SK-N-SH (cell line): ENCODE data around the genes OVCA2 and SGSM2.

DNA sequence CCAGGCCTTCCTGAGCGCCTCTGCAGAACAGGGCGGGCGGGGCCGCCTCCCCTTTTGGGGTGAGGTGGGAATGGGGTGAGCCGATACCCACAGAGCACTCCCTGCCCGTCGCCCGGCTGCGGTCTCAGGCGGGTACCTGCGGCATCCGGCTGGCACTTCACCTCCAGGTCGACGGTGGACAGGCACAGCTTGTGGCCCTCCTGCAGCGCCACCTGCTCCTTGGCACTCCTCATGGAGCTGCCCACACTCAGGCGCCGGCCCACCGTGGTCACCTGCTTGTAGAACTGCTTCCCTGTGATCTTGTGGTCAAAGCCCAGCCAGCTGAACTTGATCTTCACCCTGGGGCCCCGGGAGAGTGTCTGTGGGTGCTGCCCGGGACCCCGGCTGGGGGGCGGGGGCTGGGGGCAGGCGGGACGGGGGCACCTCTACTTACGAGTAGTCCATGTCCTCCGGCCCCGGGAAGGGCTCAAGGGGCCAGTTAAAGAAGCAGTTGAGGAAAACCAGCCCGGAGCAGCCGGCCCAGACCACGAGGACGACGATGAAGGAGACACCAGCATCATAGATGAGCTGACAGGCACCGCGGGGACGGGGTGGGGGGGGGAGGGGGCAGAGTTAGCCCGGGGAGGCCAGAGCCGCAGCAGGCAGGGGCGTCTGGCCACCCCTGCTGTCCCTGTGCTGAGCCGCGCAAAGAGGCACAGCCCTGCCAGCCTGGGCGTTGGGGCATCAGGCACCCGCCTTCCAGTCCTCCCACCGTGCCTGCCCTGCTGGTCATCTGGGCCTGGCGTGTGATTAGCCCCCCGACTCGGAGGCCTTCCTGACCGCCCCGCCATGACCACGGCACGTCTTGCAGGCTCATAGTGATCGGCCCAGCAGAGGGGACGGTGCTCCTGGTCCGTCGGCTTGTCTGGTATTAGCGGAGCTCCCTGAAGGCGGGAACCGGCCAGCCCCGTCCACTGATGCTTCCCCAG lies 28.8 kb upstream of the PITPNA start:
- RRBS = 87% methylated on average over 5 of the region's 58 CpGs
CAGE:
- cytosol, long polyA plus RNA = no peak
- long polyA plus RNA = no peak
- nucleus, long polyA plus RNA = no peak

DNA sequence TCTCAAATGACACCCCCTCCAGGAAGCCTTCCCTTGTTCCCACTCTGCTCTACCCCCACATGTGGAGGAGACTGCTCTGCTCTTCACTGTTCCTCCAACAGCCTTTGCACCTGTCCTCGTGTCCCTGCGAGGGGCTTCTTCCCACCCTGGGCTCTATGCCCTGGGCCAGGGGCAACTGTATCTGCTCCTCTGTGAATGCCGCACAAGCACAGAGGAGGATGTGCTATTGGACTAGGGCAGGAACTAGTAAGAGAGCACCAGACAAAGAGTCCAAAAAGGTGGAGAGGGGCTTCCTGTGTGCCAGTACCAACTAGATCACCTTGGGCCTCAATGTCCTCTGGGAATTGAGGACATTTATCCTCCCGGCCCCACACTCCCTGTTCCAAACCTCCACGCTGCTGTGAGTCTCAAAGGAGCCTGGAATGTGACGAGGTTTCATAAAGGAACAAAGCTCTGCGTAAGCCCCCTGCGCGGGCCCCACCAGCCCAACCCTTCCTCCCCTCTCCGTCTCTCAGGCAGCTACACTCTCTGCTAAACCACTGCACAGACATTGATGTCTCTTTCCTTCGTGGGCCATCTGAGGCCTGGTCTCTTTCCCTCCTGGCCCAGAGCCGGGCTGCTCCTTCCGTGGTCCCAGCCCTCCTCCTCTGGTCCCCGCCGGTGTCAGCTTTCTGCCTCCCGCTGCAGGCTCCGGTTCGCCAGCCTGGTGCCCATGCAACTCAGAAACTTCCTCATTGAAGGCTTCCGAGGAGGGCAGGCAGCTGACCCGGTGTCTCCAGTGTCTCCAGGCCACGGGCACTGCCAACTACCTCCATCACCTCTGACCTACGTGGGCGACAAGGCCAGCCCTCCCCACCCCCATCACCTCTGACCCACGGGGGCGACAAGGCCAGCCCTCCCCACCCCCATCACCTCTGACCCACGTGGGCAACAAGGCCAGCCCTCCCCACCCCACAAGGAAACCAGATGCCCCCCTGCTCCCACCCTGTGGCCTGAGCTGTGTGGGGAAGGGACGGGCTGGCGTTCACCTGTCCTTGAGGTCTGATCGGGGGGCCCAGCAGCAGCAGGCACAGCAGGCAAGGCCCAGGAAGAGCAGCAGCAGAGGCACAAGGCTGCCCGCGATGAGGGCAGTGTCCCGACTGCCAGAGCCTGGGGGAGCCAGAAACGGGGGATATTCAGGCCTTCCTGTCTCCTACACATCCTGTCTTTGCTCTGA lies 7.3 kb downstream of the SCARF1 start:
- RRBS = 93% methylated on average over 7 of the region's 33 CpGs
CAGE:
- cytosol, long polyA plus RNA = no peak
- long polyA plus RNA = no peak
- nucleus, long polyA plus RNA = no peak

DNA sequence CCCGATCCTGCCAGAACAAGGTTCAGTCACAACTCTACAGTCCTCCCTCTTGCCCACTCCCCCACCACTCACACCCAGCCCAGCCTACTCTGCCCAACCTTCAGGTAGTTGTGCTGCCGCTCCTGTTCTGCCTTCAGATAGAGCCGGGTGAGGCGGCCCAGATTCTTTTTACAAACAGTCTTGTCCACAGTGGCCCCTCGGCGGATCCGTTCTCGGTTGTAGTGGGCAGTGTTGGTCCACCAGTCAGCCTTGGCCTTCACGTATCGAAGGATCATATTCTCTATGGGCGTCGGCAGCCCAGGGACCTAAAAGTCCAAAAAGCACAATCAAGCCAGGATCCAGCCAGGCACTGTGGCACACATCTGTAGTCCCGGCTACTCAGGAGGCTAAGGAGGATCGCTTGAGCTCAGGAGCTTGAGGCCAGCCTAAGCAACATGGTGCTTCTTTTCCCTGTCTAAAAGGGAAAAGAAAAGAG lies 8.2 kb downstream of the PRPF8 start:
- RRBS = no CpG with 5 or more reads among the region's 14 CpGs
CAGE:
- cytosol, long polyA plus RNA = no peak
- long polyA plus RNA = no peak
- nucleus, long polyA plus RNA = no peak

GRCh38 chr17:1679510-1680039 lies 5.1 kb downstream of the PRPF8 start:
- RRBS = no CpG with 5 or more reads among the region's 9 CpGs
CAGE:
- cytosol, long polyA plus RNA = no peak
- long polyA plus RNA = no peak
- nucleus, long polyA plus RNA = no peak

DNA sequence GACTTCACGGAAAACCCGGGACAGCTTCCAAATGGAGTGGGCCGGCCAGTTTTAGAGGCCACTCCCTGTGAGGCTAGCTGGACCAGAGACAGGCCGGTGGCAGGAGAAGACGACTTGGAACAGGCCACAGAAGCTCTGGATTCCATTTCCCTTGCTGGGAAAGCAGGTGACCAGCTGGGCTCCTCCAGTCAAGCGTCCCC lies 2.2 kb downstream of the WDR81 start:
- RRBS = 83% methylated on average over 1 of the region's 6 CpGs
CAGE:
- cytosol, long polyA plus RNA = no peak
- long polyA plus RNA = no peak
- nucleus, long polyA plus RNA = no peak

- RRBS = no CpG with 5 or more reads among the region's 6 CpGs
CAGE:
- cytosol, long polyA plus RNA = no peak
- long polyA plus RNA = no peak
- nucleus, long polyA plus RNA = no peak
Observed at GRCh38 chr17:1762176-1762440, 248 bp downstream of the SERPINF1 start.

GRCh38 chr17:1786885-1787547 lies 25.2 kb downstream of the SERPINF1 start:
- RRBS = no CpG with 5 or more reads among the region's 16 CpGs
CAGE:
- cytosol, long polyA plus RNA = no peak
- long polyA plus RNA = no peak
- nucleus, long polyA plus RNA = no peak

- RRBS = no CpG with 5 or more reads among the region's 1 CpG
CAGE:
- cytosol, long polyA plus RNA = no peak
- long polyA plus RNA = no peak
- nucleus, long polyA plus RNA = no peak
Observed at GRCh38 chr17:1796862-1797211, 32.9 kb downstream of the SMYD4 start.

DNA sequence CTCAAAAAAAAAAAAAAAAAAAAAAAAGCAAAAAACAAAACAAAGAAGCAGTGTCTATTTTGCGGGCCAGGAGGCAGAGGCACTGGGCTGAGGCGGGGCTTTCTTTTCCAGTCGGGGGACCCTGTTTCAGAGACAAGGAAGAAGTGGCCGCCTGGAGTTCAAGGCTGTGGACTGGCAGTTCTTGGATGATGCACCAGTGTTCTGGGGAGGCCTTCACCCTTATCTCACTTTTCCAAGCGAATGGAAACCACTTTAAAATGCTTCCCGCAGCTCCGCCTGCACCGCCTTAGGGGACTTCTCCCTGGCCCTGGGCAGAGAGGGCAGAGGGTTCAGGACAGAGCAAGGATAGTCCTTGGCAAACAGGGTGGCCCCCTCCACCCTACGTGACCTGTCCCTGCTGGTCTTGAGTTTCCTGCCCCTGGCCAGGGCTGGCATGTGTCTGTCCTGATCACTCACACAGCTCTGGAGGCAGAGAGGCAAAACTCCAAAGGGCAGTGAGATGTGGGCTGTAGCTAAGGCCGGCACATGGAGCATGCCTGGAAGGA lies 20.7 kb downstream of the RTN4RL1 start:
- RRBS = no CpG with 5 or more reads among the region's 10 CpGs
CAGE:
- cytosol, long polyA plus RNA = no peak
- long polyA plus RNA = no peak
- nucleus, long polyA plus RNA = no peak

GRCh38 chr17:2041215-2042156 lies at the start of gene OVCA2:
Gene OVCA2 (plus strand): TSS chr17:2042022.
- RRBS = 2% methylated on average over 13 of the region's 86 CpGs
CAGE:
- cytosol, long polyA plus RNA = start-site peak on the plus strand at chr17:2042018-2042122, 237 and 328 reads in 2 replicates
- long polyA plus RNA = no peak
- nucleus, long polyA plus RNA = no peak

DNA sequence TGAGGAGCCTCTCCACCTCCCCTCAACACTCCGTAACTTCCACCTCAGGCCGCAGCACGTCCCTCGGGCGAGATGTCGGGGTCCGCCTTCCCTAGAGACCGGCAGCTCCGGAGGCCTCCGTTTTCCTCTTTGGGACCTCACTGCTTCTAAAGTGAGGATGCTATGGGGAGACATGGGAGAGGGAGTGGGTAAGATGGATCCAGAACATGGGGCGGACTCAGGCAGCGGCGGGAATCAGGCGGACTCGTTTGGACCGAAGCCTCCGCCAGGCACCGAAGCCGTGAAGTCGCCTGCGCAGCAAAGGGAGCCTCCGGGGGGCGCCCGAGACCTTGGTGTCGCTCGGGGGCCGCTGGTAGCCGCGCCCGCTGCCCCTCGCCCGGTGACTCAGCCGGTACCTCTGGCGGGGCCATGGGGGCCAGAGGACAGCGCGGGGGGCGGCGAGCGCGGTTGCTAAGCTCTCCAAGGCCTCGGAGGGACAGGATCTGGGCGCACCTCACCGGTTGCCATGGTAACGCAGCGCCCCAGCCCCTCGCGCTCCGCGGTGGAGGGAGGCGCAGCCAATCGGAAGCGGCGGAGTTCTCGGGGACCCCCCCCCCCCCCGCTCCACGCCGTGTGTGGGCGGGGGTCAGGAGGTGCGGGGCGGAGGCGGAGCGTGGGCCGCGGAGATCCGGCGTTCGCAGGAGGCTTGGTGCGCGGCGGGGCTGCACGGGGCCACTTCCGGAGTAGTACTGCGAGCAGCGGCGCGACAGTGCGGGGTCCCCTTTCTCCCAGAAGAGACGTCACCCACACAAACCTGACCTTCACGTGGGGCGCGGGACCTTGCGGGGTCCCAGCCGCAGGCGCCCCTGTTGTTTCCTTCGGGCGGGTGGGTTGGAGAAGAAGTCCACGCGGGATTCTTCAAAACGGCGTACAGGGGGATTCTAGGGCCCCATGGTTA lies 1.2 kb upstream of the HIC1 start:
- RRBS = 44% methylated on average over 24 of the region's 90 CpGs
CAGE:
- cytosol, long polyA plus RNA = no peak
- long polyA plus RNA = no peak
- nucleus, long polyA plus RNA = no peak

DNA sequence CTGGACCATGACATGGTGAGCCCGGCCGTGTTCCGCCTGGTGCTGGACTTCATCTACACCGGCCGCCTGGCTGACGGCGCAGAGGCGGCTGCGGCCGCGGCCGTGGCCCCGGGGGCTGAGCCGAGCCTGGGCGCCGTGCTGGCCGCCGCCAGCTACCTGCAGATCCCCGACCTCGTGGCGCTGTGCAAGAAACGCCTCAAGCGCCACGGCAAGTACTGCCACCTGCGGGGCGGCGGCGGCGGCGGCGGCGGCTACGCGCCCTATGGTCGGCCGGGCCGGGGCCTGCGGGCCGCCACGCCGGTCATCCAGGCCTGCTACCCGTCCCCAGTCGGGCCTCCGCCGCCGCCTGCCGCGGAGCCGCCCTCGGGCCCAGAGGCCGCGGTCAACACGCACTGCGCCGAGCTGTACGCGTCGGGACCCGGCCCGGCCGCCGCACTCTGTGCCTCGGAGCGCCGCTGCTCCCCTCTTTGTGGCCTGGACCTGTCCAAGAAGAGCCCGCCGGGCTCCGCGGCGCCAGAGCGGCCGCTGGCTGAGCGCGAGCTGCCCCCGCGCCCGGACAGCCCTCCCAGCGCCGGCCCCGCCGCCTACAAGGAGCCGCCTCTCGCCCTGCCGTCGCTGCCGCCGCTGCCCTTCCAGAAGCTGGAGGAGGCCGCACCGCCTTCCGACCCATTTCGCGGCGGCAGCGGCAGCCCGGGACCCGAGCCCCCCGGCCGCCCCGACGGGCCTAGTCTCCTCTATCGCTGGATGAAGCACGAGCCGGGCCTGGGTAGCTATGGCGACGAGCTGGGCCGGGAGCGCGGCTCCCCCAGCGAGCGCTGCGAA lies 2.2 kb downstream of the HIC1 start:
- RRBS = 97% methylated on average over 37 of the region's 111 CpGs
CAGE:
- cytosol, long polyA plus RNA = no peak
- long polyA plus RNA = no peak
- nucleus, long polyA plus RNA = no peak

DNA sequence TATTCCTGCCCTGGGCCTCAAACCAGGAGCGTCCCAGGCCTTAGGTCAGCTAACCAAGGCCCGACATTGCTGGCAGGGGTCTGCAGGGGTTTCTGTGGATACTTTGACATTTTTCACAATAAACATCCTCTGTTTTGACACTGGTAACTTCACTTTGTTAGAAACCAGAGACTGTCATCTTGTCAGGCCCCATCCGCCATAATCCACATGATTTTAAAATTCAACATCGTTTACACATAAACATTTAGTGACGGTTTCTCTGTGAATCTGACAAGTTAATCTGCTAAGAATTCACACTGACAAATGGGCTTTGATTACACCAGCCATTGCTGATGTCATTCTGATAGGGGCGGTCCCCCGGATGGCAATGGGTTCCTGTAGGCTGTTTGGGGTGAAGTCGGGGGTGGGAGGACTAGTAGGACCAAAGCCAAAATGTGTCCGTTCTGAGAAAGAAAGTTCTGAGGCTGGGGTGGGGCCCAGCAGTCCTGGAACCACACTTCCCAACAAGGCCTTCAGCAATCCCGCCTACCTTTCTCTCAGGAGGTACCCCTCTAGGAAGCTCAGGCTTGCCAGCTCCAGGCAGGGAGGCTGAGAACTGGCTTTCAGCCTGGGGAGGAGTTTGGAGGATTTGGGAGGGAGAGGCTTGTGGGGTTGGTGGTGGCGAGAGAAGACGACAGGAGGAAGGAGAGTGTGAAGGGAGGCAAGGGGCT lies 8.4 kb downstream of the HIC1 start:
- RRBS = no CpG with 5 or more reads among the region's 12 CpGs
CAGE:
- cytosol, long polyA plus RNA = no peak
- long polyA plus RNA = no peak
- nucleus, long polyA plus RNA = no peak

GRCh38 chr17:2174587-2175567 lies 120.0 kb downstream of the HIC1 start:
- RRBS = 77% methylated on average over 4 of the region's 26 CpGs
CAGE:
- cytosol, long polyA plus RNA = no peak
- long polyA plus RNA = no peak
- nucleus, long polyA plus RNA = no peak

- RRBS = no CpG with 5 or more reads among the region's 6 CpGs
CAGE:
- cytosol, long polyA plus RNA = no peak
- long polyA plus RNA = no peak
- nucleus, long polyA plus RNA = no peak
Observed at GRCh38 chr17:2250521-2251253, 52.9 kb downstream of the SMG6 start.

- RRBS = 2% methylated on average over 59 of the region's 124 CpGs
CAGE:
- cytosol, long polyA plus RNA = no peak
- long polyA plus RNA = no peak
- nucleus, long polyA plus RNA = no peak
Observed at GRCh38 chr17:2336809-2337847, at the start of gene SGSM2. Gene SGSM2 (plus strand): TSS chr17:2337501.

DNA sequence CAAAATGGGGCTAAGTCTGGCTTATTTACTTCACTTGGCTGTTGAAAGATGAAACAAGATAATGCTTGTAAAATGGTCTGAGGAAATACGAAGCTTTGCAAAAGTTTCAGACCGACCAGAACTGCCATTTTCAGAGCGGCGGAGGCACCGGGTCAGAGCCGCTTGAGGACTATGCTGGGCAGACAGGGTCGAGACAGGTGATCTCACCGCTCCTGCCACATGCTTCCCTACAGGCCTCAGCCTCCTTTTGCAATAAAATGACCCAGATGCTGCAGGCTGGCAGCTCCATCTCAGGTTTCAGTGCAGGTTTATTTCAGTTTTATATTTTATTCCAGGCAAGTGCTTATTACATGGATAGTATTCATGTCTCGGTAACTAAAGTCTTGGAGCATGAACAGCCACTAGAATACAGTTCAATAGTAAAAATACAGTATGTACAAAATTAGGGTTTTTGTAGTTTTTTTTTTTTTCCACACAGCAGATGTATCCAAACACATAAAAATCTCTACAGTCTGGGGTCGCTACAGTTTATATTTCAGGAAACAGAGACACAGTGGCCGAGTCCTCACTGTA lies 17.0 kb downstream of the MNT start:
- RRBS = no CpG with 5 or more reads among the region's 11 CpGs
CAGE:
- cytosol, long polyA plus RNA = no peak
- long polyA plus RNA = no peak
- nucleus, long polyA plus RNA = no peak

- RRBS = 60% methylated on average over 2 of the region's 14 CpGs
CAGE:
- cytosol, long polyA plus RNA = no peak
- long polyA plus RNA = no peak
- nucleus, long polyA plus RNA = no peak
Observed at GRCh38 chr17:2385271-2385910, 15.5 kb downstream of the MNT start.

GRCh38 chr17:2395802-2396349 lies 5.0 kb downstream of the MNT start:
- RRBS = no CpG with 5 or more reads among the region's 13 CpGs
CAGE:
- cytosol, long polyA plus RNA = no peak
- long polyA plus RNA = no peak
- nucleus, long polyA plus RNA = no peak

GRCh38 chr17:2396350-2397387 lies 4.2 kb downstream of the MNT start:
- RRBS = 10% methylated on average over 16 of the region's 40 CpGs
CAGE:
- cytosol, long polyA plus RNA = no peak
- long polyA plus RNA = no peak
- nucleus, long polyA plus RNA = no peak